Measurements from ENCODE around the genes TRIM67 and DISC1.

DNA sequence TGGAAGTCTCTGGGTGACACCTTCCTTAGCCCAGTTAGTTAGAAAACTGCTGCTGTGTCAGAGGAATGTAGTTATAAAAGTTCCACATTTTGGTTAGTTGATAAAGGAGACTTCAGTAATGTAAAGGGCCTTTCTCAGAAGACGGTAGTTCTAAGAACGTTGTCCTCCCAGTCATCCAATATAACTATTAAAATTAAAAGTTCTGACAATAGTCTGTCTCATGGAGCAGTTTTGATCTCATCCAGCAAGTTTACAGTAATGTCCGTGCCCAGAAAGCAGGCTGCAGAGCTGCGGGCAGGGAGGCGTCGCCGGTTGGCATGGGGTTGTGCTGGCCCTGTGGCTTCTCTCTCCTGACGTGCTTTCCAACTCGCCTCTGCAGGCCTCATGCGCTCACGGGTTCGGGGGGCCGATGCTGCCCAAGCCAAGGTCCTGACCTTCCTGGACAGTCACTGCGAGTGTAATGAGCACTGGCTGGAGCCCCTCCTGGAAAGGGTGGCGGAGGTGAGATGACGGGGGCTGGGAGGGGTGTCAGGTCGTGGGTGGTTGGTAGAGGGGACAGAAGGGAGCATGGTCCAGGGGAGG, 176.0 kb downstream of the GALNT2 start:
- PRO-cap = no peak

DNA sequence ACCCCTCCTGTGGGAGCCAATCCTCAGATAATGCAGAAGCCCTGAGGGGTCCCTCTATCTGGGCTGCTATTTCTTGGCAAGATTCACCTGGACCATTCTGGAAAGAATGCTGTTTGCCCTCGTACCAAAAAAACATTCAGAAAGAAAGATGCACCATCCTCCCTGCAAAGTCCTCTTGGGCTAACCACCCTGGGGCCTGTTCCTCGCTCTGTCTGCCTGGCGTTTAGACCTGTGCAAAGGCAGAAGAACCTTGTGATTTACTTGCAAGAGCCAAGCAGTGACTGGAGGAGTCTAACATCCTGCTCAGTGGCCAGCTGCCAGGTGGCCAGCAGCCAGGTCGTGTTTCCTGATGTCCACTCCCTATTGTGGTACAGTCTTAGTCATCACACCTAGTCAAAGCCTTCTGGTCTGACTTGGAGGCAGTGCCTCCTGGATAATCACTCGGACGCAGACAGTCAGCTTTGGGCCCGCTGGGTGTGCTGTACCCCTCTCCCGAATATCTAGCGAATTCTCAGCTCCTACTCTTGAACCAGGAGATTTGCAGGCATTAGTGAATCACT, 118.1 kb downstream of the PGBD5 start:
- PRO-cap = bidirectional peak, plus-strand start at position 428 of the sequence, minus-strand start at position 163 of the sequence

- PRO-cap = no peak
Measured at GRCh38 chr1:230609231-230609575, 33.1 kb upstream of the COG2 start.

- PRO-cap = no peak
Measured at GRCh38 chr1:230751064-230751605, 3.9 kb downstream of the CAPN9 start.

DNA sequence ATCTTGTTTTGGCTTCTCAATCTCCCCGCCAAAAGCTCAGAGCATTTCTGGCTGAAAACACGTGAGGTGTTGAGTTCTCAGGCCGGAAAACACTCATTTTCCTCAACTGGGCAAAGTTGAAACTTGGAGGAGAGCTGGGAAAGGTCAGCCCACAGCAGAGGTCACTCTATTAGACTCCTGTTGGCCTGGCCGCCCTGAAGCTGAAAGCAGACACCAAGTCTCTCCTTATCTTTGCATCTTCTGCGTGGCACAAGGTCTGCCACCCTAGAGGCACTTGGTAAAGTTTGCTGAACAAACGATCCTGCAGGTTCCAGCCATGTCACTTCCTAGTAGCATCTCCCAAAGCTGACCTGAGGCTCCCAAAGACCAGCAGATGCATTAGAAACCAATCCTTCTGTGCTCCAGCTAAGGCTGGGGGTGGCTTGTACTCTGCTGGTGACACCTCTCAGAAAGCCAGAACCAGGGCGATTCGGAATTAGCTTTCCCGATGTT, 10.9 kb downstream of the CAPN9 start:
- PRO-cap = no peak

- PRO-cap = no peak
Measured at GRCh38 chr1:230863425-230864019, 4.8 kb downstream of the C1orf198 start.

DNA sequence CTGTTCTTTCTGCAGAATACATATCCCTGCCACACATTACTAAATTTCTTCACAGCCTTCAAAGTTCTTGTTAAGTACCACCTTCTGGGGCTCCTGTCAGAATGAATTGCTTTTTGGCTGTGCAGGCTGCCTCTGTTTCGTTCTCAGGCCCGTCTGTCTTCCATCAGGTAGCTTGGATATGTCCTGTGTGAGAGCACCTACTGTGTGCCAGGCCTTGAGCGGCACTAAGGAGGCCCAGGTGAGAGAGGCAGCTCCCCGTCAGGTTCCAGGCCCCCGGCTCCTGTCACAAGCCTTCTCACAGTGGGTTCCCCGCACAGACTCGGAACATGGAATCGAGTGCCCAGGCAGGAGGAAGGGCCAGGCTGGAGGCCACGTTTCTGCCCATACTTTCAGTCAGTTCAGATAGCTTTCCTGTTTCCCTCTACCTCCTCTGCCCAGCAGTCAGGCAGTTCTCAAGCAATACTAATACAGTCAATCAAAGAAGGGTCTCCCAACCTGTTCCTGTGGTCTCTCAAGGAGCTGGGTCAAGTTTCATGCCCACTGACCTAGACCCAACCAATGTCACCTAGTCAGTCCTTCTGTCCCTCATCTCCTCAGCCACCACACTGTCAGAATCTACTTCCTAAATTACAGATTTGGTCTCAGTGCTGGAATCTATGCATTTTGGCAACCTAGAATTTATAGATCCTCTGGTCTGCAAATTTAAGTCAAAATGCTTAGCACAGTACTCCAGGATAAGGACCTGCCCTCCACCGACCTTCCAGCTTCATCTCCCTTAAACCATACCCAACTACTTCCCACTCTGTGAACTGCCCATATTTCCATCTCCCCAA, 40.3 kb downstream of the TTC13 start:
- PRO-cap = no peak

- PRO-cap = no peak
Measured at GRCh38 chr1:231161662-231162445, at the start of gene TRIM67. Gene TRIM67, plus strand, starts transcription at chr1:231162058.

DNA sequence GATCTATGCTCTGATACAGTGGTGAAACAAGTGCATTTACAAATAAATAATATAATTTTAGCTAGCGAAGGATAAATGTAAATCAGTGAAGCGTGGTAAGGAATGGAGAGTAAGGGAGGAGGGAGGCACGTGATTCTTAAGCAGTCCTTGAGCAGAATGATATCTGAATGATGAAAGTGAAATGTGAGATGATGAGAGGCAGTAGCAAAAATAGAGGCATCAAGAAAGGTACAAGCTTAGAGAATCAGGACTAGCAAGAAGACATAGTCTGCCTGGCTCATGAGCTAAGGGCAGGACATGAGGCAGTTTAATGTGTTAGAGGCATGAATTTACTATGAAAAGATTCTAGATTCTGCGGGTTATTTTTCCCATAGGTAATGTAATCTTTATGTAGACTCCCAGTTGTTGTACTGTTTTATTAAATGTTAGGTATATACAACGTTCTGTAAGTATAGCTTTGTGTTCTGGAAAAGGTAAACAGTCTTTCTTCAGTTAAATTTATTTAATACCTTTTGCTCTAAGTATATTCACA, 6.4 kb downstream of the TSNAX start:
- PRO-cap = no peak

DNA sequence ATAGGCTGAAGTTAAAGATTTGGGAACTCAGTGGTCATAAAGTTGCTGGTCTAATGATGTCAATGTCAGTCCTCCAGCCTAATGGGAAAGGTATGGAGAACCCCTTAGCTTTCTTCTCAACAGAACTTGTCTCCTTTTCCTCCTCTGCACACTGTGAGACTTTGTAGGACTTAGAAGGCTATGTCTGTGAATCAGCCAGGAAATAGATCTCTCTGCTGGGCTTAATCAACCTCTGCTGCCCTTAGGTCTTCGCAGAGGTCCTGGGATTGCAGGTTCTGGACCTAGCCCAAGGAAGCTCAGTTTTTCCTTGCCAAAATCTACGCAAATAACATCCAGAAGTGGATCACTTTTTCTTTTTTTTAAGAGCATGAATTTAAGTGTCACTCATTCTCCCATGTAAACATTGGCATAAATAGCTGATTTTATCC, 24.9 kb upstream of the DISC1 start:
- PRO-cap = no peak

- PRO-cap = no peak
Measured at GRCh38 chr1:231605482-231605715, 21.2 kb upstream of the DISC1 start.

- PRO-cap = bidirectional peak, plus-strand start at chr1:231626842, minus-strand start at chr1:231626556
Measured at GRCh38 chr1:231626288-231627073, at the start of gene DISC1. Gene DISC1, plus strand, starts transcription at chr1:231626790.

GRCh38 chr1:231814243-231814809, 187.7 kb downstream of the DISC1 start:
- PRO-cap = no peak

DNA sequence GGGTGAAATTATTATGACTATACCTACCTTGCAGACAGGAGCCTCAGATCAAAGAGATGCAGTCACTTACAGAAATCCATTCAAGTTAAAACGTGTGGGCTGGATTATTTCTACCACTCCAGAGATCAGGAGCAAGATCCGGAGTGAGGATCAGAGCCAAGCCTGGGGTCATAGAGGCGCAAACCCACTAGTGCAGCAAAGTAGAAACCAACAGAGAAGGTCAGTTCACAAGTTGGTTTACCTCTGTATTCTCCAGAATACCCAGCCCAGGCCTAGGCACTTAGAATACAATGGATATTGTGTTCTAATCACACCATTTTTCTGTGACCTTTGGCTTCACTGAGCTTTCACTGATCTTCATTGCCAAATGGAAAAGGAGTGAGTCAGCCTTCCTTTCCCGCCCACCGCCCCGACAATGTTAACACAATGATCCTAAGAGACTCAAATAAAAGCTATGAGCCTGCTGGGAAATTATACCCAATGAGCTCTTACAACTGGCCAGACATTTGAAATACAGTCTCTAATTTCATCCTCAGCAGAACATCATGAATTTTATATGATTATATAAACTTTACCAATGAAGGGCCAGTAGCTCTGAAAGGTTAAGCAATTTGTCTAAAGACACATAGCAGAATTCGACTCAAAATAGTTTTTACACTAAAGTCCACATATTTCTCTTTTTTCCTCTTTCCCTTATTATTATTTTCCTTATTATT, 252.6 kb downstream of the SIPA1L2 start:
- PRO-cap = no peak

- PRO-cap = no peak
Measured at GRCh38 chr1:232571597-232572080, 58.3 kb downstream of the SIPA1L2 start.

- PRO-cap = no peak
Measured at GRCh38 chr1:232590427-232590734, 39.6 kb downstream of the SIPA1L2 start.

- PRO-cap = no peak
Measured at GRCh38 chr1:232590808-232591386, 39.0 kb downstream of the SIPA1L2 start.

DNA sequence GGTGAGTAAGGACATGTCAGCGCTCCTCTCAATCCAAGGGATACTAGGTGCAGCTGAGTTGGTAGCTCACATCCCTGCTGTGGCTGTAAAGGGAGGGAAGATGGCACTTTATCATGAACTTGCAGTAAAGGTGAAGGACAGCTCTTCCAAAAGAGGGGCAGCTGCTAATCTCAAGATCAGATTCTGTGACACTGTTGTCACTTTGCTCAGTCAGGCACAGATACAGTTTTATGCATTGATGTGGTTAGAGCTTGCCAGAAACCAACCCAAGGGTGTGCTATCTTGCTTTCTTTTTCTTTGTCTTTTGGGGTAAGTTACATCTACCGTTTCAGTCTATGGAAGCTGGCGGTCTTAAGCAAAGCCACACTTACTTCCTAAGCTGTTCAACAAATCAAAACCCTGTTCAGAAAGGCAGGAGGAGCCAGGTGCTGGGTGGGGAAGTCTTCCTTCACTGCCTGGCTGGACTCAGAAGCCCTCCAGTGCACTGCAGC, 26.5 kb upstream of the NTPCR start:
- PRO-cap = no peak

GRCh38 chr1:232965508-232966199, 15.2 kb downstream of the NTPCR start:
- PRO-cap = no peak

DNA sequence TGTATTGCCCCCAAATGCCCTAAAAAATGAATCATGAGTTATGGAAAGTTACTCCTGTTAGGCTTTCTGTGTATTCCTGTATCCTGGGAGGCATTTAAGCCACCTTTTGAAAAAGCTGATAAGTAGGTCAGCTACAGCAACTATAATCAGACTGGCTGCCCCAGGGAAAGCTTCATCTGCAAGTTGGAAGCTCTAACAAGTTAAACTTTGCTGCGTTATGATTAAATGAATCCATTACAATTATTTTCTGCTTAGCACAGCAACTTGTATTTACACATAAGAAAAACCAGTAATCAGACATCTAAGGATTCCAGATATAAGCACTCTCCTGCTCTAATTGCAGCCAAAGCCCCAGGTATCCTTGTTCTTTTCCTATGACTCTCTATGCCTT, 147.7 kb downstream of the NTPCR start:
- PRO-cap = no peak